Osteoblast (primary cell): ENCODE measurements around the gene RBM43.

DNA sequence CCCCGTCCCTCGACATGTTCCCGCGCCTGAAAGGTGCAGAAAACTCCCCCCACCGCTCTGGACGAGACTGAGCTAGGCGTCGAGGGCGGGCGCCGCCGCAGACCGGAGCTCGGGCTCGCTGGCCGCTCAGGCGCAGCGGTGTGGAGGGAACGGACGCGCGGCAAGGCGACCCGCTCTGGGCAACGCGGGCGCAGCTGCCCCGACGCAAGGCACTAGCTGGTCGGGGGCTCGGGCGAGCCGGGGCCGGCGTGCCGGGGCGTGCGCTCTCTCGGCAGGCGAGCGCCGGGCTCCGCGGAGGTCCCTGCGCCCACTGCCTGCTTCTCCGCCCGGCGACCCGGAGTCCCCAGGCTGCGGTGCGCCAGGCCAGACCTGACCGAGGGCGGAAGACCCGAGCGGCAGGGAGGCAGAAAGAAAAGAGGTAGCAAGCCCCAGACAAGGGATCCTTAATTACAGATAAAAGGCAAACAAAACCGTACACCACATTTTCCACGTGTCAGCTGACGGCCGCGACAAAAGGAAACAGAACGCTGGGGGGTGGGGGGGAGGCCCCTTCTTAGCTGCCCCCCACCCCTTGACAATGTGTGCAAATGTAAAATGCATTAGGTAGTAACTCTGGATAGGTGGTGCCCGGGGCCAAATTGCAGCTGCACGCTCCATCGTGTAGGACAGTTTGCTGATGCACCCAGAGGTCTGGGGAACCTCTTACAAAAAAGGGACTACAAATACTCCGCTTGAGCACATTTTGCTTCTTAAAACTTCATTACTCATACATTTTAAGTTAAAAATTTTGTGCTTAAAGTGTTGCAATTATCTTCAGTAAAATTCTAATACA, 394.9 kb downstream of the GTDC1 start:
- CAGE, long polyA plus RNA = no peak
- RRBS = 3% methylated on average over 6 of the region's 65 CpGs

DNA sequence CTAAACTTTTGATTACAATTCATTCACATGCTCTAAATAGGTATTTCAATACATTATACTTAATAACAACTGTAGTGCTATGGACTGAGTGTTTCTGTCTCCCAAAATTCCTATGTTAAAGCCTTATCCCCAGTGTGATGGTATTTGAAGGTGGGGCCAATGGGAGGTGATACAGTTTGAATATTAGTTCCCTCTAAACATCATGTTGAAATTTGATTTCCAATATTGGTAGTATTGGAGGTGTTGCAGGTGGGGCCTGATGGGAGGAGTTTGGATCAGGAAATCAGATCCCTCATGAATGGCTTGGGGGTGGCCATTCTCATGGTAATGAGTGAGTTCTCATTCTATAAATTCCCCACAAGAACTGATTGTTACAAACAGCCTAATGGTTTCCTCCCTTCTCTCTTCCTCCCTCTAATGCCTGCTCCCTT, 64.5 kb downstream of the GTDC1 start:
- CAGE, long polyA plus RNA = no peak

- CAGE, long polyA plus RNA = no peak
- RRBS = no CpG with 5 or more reads among the region's 10 CpGs
Observed at GRCh38 chr2:144372217-144373040, 40.1 kb upstream of the GTDC1 start.

GRCh38 chr2:144415328-144416252, 83.3 kb upstream of the GTDC1 start:
- CAGE, long polyA plus RNA = no peak
- RRBS = no CpG with 5 or more reads among the region's 12 CpGs

DNA sequence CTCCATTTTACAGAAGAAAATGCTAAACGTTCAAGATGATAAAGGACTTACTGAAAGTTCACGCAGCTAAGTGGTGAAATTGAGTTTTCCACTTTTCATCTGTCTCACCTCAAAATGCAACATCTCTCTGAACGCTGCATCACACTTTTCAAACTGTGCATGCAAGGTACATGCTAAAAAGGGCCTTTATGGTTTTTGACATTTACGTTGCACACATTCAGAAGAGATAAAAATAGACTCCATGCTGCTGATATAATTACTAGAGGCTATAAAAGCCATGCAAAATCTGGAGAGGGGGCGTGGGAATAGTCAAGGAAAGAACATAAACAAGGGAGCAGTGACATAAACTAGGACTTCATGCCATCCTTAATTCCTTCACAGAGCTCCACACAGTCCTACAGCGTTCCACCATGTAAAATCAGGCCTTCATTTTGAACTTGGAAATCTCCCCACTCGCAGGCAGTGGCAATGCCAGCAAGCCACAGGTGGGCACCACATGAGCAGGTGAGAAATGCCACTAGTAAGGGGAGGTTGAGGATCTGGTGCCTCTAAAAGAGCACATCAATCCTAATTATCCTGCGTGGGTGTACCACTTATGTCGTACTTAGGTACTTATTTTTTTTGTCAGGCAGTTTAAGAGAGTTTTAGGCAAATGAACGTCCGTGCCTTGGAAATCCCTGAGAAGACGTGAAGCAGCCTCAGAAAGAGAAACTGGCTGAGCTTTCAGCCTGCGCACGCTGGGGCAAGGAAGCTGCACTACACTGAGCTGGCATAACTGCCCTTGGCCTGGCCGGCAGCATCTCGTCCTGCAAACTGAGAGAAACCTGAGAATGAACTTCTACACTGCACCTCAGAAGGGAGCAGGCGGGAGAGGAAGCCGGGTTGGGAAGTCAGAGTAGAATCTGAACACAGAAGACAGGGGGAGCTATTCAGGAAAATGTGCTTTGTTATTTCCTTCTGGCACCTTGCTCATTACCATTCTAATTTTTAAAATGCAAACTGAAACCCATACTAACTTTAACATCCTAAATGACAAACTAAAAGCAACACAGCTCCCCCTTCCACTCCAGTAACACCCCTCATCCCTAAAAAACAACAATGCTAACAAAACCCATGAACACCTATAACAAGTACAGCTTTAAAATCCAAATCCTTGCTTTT, 71.2 kb downstream of the ZEB2 start:
- CAGE, long polyA plus RNA = no peak
- RRBS = 25% methylated on average over 2 of the region's 18 CpGs

GRCh38 chr2:144466303-144467241, 53.3 kb downstream of the ZEB2 start:
- CAGE, long polyA plus RNA = no peak
- RRBS = no CpG with 5 or more reads among the region's 12 CpGs

DNA sequence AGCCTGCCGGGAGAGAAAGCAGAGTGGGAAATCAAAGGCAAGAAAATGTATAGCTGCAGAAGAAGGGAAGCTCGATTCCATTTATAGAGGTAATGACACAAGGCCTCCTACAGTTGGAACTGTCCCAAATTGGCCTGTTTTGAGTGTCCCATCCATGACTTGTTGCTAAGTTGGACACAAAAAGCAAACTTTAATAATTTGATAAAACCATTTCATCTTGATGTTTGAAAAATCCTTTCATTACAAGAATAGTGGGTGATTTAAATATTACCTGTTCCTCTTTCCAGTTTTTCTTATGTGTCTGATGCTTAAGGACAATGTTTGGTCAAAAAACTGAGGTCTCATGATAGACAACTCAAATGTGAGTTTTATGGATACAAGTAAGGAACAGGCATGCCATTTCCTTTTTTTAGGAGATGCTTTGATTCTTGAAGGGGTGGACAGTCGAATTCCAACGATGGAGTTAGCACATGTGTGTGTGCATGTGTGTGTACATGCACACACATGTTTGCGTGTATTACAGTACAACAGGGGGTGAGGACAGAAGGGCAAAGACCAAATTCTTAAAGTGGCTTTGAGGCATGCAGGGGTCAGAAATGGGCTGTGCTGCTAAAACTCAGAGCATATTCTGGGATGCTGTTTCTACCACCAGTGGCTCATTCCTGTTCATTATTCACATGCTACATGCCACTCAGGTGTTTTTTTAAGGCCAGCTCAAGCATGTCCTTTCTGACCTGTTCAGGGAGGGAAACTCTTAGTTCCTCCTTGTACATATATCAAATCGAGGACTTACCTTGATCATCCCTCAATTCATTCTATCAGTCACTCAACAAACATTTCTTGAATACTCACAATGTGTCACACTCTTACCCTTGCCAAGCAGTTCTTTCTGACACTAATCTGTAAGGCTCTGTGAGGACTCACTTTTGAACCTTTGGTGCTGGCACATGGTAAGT, 51.5 kb downstream of the ZEB2 start:
- CAGE, long polyA plus RNA = no peak
- RRBS = no CpG with 5 or more reads among the region's 6 CpGs

DNA sequence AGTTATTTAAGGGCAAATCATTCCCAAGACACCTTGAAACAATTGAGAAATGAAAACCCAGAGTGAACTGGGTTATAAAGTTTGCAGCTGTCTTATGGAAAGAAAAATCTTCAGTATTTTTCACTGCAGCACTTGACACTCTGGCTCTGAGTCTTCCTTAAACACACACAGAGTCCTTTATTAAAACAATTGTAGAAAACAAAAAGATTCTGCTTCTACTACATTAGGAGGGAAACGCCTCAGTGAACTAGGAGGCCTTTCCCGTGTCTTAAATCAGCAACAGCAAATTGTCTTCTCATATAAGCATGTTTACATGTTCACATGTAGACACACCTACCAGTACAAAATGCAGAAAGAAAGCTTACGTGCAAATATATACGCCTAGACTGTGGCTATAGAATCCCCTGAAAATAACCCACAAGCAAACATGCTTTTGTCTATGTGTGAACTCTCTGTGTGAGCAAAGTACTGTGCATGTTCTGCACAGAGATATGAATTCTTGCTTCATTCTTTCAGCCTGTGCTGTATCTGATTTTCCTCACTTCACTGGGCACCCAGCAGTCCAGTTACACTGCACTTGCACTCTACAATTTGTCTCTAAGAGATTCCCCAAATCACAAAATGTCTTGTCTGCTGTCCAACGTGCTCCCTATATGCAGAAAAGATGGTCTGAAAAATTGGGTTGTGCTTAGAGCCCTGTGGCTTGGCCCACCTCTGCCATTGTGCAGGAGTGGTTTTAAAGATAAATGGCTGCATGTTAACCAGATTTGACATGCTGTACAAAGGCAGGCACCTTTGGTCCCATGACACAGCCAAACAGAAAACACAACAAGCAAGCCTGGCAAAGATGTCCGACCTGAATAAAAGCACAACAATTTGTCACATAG, 24.5 kb downstream of the ZEB2 start:
- CAGE, long polyA plus RNA = no peak
- RRBS = no CpG with 5 or more reads among the region's 6 CpGs

GRCh38 chr2:144663019-144663805, 143.3 kb upstream of the ZEB2 start:
- CAGE, long polyA plus RNA = no peak
- RRBS = no CpG with 5 or more reads among the region's 9 CpGs

DNA sequence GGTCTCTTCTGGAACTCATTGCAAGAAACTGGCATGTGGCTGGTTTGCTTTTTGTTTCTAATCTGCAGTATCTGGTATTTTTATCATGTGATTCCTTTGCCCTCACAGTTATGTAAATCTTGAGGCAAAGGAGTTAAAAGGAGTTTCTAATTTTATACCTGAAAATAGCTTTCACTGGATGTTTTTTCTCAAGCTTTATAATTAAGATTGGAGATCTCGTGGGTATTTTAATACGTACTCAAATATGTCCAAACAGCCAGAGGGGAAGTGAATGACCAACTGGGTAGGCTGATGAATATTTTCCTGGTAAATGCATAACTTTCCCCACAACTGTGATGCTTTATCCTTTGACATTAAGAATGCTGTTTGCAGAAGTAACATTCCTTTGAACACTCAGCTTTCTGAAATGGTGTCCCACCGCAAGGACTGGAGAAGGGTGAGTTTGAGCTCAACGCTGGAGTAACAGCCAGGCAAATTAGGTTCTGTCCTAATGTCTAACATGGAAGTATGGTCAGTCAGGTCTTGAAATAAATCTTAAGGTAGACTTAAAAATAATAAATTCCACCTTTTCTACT, 503.0 kb upstream of the ZEB2 start:
- CAGE, long polyA plus RNA = no peak
- RRBS = no CpG with 5 or more reads among the region's 4 CpGs

DNA sequence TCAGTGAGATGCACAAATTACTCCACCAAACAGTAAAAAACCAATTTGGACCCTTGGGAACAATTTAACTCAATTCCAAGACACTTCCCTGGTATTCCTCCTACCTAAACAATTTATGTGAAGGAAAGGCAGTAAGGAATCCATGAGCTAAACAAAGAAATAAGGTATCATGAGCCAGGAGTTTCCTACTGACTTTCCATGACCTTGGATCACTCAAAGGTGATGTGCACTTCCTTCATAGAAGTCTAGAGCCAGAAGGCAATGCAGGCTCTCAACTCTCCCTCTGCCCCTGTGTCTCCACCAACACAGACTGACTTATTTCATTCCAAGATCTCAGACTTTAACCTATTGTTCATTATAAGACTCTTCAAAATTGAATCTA, 230.6 kb upstream of the ACVR2A start:
- CAGE, long polyA plus RNA = no peak

GRCh38 chr2:147631321-147631593, 213.6 kb upstream of the ACVR2A start:
- CAGE, long polyA plus RNA = no peak
- RRBS = no CpG with 5 or more reads among the region's 1 CpG

DNA sequence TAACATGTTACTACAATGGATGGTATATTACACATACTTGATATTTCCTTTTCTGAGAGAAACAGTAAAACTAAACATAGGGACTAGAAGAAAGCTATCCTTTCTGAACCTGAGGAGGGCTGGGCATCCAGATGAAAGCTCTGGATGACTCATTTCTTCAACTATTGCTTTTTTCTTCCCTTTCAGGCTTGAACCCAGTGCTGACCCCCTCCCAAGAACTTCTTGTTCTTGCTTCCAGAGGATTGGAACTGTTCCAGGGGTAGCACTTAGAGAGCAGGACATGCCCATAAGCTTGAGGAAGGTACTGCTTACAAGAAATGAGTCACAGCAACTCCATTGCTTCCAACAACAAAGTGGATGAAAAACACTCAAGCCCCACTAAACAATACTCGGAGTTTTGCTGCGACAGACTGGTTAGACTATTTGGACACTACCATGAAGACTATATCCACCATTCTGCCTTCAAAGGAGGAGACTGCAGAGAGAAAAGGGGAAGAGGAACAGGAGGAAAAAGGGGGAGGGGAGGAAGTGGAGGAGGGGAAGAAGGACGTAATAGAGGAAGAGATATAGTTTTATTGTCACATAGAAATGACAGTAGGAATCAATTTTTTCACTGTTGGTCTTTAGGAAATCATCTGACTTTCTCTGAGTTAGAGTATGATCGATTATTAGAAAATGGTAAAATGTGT, 1.6 kb upstream of the EPC2 start:
- CAGE, long polyA plus RNA = no peak
- RRBS = no CpG with 5 or more reads among the region's 4 CpGs

DNA sequence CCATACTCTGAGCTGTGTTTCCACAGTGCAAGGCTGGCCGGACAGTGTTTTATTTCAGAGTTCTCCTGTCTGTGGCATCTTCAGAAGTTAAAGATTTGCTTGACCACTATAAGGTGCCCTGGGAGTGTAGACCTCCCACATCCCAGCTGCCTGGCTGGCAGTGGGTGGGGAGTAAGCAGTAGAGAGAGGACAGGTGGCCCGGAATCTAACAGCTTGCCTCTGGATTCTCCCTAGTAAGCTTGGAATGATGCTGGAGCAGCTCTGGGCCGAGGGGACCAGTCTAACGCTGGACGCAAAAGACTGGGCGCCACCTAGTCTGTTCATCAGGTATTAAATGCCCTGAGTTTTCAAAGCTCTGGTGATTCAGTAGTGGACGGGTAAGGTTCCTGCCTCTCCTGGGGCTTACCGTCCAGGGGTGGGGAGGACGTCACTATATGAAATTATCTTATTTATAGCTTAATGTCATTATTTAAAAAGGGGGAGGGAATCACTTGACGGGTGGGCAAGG, 687 bp upstream of the LYPD6B start:
- CAGE, long polyA plus RNA = no peak
- RRBS = no CpG with 5 or more reads among the region's 10 CpGs

- CAGE, long polyA plus RNA = no peak
- RRBS = no CpG with 5 or more reads among the region's 4 CpGs
Observed at GRCh38 chr2:150001789-150002085, 414.2 kb upstream of the MMADHC start.

- CAGE, long polyA plus RNA = no peak
- RRBS = no CpG with 5 or more reads among the region's 3 CpGs
Observed at GRCh38 chr2:150478048-150478562, 9.4 kb downstream of the RND3 start.

GRCh38 chr2:150619856-150620341, 132.4 kb upstream of the RND3 start:
- CAGE, long polyA plus RNA = no peak
- RRBS = no CpG with 5 or more reads among the region's 3 CpGs

- CAGE, long polyA plus RNA = no peak
- RRBS = no CpG with 5 or more reads among the region's 5 CpGs
Observed at GRCh38 chr2:150624114-150624778, 136.8 kb upstream of the RND3 start.

GRCh38 chr2:151261184-151262207, at the start of gene RBM43:
Gene RBM43 (minus strand): TSS chr2:151261863.
- CAGE, long polyA plus RNA = no peak
- RRBS = 1% methylated on average over 10 of the region's 69 CpGs

DNA sequence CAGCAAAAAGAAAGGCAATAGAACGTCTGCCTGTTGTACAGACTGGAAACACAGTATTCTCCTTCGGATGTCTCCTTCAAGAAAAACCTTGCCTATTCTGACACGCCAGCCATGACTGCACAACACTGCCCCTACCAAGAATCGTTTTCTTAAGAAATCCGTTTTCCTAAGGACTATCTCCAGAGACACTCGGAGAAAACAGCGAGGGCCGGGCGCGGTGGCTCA, 800 bp downstream of the NMI start:
- CAGE, long polyA plus RNA = no peak
- RRBS = no CpG with 5 or more reads among the region's 10 CpGs